Smooth muscle cell (in vitro differentiated cells): ENCODE results near the genes CDC6, TOP2A, KRT24 and KRT27.

DNA sequence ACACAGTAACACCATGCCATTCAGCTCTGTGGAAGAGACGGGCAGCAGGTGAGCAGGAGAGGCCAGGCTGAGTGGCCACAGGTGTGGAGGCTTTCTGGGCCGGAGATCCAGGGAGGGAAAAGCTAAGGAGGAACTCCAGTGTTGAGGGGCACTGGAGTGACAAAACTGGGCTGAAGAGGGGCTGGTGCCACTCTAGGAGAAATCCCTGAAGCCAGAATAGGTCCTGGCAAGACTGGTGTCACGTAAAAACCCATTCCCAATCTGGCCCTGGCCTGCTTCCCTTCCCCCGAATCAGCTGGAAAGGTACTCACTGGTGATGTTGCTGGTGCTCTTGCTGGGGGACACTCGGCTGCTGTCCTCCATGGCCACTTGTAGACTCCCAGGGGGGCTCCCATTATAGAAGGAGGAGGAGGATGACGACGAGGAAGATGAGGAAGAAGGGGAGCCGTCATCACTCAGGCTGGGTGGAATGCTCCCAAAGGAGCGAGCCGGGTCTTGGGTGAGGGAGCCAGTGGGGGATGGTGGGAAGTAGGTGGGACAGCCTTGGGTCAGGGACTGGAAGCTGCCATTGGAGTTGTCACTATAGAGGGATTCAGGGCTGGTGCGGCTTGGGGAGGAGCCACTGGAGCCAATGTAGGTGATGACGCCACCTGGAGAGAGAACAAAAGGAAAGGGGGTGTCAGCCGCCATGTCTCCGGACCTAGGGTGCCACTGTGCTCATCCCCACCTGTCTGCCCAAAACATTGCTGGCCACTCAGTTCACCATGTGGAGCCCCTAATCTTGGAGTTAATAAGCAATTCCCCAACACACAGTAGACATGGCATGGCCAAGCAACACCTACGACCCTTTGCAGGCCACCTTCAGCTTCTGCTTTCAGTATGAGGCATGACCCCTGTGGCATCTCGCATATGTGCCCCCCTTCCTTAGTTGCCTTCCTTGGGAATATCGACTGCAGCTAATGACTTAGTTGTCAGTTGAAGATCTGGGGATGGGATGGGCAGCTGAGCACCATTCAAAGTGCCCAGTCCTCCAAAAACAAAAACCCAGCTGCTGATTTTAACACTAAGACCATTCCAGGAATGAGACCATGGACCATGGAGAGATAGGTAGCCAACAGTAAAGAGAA lies 3.3 kb downstream of the NR1D1 start:
- RAMPAGE, long total RNA = no peak

DNA sequence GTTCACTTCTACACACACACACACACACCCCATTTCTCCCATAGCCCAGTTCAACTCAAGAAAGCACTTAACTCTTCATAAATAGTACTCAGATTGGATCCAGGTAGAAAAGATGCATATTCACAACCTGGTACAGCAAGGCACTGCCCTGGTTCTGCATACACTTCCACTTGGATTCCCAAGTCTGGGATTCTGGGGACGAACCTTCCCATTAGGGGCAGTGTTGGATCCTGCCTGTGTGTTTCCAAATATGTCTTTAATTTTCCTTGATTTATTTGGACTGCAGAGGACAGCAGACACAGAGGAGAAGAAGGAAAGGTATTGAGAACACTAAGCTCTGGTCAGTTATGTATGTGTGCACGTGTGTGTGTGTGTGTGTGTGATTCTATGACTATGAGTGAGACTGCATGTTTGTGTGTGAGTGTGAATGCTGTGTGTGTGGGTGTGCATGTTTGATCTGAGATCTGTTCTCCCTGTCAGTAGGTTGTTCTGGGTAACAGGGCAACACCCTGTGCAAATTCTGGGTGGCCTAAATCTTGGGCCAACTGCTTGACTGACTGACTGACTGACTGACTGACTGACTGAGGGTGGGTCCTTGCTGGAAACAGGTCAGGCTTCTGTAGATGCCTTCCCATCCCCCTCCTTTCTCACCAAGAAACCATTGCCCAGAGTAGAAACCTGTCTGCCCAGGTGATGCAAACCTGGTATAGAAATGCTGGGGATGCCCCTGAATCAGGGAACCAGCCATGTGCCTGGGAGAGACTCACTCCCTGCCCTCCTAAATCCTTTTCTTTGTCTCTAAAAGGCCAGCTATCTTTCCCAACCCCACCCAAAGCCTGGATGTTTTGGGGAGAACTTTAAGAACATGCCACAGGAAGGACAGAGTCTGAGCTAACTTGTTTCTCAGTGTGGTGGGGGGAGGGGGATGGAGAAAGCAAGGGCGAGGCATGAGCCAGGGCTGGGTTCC lies 4.2 kb upstream of the NR1D1 start:
- RAMPAGE, long total RNA = no peak

DNA sequence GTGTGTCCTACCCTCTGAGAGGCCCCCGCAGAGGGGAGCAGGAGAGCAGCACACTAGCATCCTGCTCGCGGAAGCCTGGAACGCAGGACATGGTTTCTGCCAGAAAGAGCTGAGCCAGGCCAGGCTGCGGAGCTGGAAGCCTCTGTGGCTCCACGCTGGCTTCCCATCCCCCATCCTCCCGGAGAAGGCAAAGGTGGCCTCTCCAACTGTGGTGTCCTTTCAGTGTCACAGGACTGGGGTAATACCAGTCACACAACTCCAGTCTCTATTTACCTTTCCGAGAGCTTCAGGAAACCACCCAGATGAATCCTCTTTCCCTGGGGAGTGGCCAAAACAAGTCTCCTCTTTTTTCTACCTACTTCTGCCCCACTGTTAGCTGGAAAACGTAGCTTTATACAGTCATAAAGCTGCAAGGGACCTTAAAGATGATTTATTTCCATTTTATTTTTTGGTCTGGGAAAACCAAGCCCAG lies 8.2 kb upstream of the MSL1 start:
- RAMPAGE, long total RNA = no peak

DNA sequence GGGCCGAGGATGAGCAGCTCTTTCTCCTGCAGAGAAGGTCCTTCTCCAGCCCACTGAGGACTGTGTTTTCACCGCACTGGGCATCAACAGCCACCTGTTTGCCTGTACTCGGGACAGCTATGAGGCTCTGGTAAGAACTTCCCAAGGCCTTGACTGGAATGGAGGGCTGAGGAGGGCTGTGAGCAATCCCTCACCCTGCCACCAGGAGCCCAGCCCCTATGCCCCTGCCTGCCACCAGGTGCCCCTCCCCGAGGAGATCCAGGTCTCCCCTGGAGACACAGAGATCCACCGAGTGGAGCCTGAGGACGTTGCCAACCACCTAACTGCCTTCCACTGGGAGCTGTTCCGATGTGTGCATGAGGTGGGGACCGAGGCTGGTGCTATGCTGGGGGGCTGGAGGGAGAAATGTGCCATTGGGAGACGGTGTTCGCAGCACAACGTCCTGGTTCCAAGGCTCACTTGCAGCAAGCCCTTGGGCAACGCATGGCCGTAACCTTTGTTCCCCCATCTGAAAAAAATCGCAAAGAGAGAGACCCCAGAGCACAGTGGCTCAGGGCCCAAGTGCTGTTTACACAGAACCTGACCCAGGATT lies 13.2 kb downstream of the RAPGEFL1 start:
- RAMPAGE, long total RNA = no peak

DNA sequence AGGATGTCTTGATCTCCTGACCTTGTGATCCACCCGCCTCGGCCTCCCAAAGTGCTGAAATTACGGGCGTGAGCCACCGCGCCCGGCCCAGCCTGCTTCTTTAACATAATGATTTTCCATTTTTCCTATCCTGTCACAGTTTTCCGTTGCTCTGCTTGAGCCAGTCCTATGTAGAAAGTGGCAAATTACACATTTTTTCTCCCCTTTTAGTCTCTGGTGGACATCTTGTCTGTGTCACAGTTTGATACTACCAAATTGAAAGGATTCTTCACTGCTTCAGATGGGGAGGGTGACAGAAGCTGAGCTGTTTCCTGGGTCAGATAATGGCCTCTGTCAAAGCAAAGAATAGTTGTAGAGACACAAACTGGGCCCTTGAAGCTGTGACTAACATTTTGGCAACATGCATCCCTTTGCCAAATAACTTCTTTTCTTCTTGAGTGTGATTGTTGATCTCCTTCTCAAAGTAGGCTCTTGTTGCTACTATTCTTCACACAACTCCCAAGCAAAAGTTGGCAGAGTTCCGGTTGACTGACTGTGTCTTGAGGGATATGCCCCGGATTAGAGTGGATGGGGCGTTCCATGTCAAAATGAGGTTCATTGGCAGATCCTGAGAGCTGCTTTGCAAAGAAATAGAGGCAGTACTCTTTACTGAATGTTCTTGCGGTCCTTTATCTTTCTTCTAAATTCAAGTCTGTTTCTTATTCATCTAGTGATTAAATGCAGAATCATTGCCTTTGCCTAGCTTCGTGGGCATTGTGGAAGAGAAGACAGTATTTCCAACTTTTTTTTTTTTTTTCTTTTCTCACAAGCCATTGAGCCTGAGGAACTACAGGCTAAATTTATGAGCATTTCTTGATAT lies 5.6 kb downstream of the WIPF2 start:
- RAMPAGE, long total RNA = no peak

- RAMPAGE, long total RNA = no peak
Observed at GRCh38 chr17:40286985-40288031, at the start of gene CDC6. CDC6 (plus strand) TSS chr17:40287879.

- RAMPAGE, long total RNA = no peak
Observed at GRCh38 chr17:40342773-40343511, 21.6 kb downstream of the GJD3 start.

DNA sequence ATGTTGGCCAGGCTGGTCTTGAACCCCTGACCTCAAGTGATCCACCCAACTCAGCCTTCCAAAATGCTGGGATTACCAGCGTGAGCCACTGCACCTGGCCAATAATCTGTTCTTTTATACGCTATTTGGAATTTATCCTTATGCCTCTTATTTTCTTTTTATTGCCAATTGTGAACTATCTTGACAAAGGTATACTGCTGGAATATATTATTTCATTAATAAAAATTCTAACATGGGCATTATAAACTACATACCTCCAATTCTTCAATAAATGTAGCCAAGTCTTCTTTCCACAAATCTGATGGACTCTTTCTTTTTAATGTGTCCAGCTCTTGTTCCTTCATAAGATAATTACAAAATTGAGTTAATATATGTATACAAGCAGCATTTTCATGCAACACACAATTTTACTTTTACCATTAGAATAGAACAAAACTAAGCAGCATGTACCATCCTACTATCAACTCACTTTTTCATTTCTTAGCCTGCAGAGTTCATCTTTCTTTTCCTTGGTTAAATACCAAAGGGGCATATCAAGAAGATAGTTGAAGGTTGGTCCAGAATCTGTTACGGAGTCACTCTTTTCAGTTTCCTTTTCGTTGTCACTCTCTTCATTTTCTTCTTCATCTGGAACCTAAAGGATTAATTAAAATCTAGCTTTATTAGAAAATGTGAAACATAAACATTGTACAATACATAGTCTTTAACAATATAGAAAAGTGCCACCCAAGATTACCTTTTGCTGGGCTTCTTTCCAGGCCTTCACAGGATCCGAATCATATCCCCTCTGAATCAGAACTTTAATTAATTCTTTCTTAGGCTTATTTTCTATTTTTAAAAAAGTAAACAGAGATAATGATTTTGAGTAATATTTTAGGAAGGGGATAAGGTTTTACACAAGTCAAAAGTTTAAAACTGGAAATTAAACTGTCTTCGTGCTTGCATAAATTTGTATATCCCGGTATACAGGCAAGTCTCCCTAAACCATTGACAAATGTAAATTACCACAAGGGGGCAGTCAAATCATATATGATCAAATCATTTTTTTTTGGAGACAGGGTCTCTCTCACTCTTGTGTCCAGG lies 19.1 kb downstream of the TOP2A start:
- RAMPAGE, long total RNA = no peak

DNA sequence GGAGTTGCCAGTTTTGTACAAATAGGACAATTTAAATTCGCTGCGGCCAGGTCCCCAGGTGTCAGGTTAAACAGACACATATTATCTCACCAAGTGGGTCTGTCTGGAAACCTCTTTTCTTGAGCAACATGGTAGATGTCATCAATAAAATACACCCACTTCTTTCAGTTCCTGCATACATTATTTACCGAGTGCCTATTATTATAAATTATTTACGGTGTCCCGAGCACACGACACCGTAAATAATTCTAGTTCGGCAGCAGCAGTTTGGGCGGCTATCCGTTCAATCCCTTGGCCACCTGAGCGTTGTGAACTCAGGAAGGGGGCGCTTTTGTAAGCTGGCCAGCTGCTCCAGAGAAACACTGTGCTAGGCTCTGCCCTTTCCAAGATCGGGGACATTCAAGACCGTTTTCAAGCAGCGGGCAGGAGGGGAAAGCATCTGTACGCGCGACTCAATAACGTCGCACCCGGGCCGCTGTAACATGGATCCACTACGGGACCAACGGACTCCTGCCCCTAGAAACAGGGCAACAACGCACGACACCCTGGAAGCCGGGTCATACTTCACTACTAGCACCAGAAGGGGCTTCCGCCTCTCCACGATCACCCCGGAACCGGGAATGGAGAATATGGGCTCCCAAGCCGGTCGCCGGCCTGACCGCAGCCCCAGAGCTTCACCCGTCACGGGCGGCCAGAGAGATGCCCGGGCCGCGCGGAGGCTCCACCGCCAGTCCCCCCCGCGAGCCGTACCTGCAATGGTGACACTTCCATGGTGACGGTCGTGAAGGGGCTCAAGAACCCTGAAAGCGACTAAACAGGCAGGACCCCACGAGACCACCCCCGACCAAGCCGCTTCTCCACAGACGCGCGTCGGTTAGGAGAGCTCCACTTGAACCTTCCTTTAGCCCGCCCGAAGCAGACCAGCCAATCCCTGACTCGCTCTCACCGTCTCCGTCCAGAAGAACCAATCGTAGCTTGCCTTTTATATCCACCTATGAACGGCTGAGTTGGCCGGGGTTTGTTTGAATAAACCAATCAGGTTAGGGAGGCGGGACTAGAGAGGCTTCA lies at the start of gene TOP2A:
Gene TOP2A (minus strand): TSS at position 876 of the 1,068 bp plus-strand sequence.
- RAMPAGE, long total RNA = start-site peak on the minus strand centred at position 864 of the sequence, 8 bp wide, 594 and 461 reads in 2 replicates

DNA sequence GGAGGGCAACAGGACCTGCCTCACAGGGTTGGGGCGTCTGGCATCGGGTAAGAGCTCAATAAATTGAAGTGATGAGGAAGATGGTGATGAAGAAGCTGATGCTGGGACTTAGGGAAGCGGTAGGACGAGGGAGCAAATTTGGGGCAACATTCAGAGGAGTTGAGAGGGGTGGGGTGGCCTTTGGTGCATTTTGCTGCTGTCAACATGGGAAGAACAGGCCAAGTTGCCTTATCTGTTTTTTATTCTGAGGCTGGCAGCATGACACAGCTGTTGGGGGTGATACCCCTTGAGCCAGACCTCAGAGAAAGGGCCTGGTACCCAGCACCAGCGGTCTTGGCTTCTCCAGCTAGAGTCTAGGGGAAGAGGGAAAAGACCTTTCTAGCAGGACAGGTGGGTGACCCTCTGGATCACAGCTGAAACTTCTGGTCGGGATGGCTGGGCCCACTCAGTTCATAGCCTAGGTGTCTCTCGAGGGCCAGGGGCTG lies 4.5 kb downstream of the IGFBP4 start:
- RAMPAGE, long total RNA = no peak

GRCh38 chr17:40448232-40449349 lies 5.3 kb downstream of the IGFBP4 start:
- RAMPAGE, long total RNA = no peak

DNA sequence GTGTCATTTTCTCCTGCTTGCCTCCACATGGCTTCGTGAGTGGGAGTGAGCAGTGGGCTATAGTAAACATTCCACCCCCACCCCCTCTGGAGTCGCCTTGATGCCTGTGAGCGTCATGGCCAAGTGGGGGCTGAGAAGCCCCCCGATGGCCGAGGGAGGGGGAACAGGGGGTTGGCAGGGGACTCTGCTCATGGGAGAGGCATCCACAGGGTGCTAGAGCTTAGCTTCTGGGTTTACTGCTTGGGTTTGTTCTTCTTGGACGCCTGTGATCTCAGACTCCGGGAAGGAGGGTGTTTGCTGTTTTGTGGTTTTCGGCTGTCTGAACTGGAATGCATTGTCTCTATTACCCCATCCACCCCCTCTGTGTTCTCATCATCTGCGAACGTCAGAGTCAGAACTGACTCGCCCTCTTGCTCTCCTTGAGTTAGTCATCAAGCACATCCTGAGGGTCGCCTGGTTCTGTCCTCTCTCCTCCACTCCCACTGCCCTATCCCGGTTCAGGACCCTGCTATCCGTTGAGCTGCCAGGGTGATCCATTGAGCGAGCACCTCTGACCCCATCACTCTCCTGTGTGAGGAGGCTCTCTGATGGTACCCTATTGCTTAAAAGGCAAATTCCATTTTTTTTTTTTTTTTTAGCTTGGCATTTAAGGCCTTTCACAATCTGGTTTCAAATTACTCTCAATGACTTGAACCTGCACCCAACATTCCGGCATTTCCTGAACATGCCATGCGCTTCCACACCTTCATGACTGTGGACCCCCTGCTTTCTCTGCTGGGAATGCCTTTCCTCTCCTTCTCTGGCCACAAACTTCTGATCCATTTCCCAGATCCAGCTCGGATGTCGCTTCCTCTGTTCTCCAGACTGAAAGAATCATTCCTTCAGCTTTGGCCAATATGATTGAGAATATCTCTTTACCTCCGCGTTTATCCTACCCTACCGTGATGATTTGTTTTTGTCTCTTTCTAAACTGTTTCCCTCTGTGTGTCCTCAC lies 15.2 kb downstream of the TNS4 start:
- RAMPAGE, long total RNA = no peak

DNA sequence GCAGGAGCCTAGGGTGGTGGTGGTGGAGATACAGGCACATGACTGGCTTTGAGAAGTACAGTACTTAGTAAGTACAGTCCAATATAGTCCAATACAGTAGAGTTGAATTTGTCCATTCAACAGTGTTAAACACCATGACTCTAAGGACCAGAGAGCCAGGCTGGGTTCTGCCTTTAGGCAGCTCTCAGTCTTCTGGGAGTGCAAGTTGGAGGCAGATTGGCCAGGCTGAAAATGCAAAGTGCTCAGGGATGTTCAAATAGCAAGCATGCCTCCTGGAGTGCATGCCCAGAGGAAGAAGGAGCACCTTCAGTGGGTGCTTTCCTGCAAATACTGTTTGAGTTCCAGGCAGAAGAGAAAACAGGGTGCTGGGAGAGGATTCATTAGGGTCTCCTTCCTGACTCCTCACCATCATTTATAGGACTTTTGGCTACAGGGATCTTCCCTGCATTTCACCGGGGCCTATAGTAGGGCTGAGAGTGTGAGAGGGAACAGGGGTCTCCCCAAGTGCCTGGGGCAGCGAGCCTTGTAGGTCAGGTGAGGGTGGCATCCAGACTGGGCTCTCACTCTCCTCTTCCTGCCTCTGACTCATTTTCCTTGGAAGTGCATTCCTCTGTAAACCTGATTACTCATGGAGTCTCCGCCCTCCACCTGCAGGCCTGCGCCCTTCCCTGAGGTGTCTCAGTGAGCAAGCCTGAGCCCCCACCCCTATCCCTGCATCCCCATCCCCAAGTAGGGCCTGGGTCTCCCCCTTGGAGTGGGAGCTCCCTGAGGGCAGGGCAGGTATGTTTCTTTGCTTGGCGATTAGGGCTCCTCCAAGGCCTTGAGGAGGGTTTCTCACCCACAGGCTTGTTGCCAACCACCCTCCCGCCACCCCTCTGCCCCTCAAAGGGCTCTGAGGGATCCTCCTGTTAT lies 17.1 kb upstream of the TNS4 start:
- RAMPAGE, long total RNA = no peak

- RAMPAGE, long total RNA = no peak
Observed at GRCh38 chr17:40556777-40557488, 8.3 kb downstream of the CCR7 start.

DNA sequence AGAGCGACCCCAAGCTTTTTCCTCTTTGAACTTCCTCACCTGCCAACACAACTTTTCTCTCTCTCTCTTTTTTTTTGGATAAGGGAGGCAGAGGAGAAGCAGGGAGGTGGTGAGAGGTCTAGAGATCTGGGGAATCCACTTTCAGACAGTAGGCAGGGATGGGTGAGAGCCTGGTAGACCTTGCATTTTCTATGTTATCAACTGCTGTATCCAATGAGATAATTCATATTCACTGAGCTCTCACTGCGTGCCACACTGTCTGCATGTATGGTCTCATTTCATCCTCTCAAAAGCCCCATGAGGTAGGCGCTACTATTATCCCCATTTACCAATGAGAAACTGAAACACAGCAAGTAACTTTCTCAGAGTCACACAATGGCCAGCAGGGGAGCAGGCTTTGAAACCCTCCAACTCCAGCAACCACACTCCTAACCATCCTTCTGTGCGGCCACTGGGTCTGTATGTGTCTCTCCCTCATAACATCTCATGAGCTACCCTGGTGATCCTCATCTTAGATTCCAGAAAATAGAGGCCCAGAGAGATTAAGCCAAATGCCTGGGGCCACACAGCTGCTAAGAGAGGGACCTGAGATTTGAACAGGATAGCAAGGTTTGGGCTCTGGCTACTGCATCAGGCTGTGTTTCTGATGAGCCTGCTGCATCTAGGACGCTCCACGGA lies 3.4 kb downstream of the CCR7 start:
- RAMPAGE, long total RNA = no peak

DNA sequence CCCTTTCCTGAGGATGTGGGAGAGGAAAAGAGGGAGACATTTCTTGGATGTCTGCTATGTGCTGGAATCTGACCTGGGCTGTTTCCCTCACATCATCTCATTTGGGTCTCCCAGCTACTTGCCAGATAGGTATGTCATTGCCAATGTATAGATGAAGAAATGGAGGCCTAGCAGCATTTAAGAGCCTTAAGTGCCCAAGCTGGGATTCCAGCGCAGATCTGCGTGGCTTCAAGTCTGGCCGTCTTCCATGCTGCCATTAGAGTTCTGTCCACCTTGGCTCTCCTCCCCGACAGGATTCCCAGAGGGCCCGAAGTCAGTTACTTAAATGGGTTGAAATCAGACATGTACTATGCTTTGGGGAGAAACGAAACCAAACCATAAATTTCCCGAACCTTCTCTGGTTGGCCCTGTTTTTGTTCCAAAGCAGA lies 33.0 kb upstream of the CCR7 start:
- RAMPAGE, long total RNA = no peak

DNA sequence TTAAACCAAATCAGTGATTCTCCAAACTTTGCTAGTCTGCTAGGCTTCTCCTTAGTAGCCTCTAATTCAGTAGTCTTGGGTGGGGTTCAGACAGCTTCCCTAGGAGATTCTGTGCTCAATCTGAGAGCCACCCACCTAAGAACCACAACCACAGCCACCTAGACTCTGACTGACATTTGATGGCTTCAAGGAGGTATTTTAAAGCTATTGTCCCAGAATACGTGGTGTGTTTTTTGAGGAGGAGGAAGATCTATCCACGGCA lies 25.2 kb downstream of the SMARCE1 start:
- RAMPAGE, long total RNA = no peak

DNA sequence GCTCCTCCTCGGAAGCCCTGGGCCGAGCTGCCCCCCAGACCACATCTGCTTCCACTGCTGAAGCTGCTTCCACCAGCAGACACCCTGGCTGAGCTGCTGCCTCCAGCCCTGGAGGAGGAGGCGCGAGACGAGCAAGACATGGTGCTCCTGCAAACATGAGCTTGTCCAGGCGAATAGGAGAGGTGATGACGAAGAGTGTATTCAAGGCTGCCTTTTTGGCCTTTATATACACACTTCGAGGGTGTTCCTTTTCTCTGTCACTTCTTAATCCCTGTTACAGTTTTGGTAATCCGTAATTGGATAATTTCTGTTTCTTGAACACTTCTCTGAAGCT lies at the start of gene KRT24:
Gene KRT24 (minus strand): TSS at position 199 of the 334 bp plus-strand sequence.
- RAMPAGE, long total RNA = no peak

DNA sequence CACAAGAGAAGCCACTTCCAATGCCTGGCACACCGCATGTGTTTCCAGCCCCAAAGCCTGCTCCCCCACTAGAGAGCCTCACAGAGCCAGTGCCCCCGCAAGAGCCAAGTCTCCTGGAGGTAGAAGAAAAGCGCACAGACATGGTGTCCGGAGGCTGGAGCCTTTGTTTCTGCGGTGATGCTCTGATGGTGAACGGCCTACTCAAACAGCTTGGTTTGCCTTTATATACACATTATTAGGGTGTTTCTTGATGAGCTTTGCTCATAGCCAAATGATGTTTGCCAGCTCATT lies at the start of gene KRT27:
Gene KRT27 (minus strand): TSS at position 199 of the 291 bp plus-strand sequence.
- RAMPAGE, long total RNA = no peak

DNA sequence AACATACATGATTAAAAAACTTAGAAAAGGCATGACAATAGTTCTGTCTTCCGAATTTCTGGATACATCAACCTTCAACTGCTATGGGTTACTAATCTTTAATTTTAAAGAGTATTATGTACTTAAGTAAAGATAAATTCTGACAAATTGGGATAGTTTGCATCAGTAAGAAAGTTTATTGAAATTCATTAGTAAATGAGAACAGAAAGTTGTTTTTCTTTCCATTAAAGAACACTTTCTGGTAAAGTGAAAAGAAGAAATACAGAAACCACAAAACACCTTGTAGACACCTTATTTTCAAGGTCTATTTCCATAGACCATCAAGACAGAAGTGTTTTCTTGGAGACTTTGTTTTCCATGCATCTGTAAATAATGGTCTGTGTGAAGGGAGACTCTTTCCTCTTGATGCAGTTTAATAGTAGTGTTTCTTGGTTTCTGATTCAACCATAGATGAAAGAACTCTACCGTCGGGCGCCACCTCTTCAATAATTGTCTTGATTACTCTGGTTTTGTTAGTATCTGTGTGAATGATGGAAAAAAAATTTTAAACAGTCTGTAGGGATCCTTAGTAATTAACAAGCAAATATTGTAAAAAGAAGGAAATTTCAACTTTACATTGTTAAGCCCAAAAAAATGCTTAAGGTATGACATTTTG lies 4.3 kb downstream of the KRT10 start:
- RAMPAGE, long total RNA = no peak